ENCODE measurements around a stretch of chr1.

DNA sequence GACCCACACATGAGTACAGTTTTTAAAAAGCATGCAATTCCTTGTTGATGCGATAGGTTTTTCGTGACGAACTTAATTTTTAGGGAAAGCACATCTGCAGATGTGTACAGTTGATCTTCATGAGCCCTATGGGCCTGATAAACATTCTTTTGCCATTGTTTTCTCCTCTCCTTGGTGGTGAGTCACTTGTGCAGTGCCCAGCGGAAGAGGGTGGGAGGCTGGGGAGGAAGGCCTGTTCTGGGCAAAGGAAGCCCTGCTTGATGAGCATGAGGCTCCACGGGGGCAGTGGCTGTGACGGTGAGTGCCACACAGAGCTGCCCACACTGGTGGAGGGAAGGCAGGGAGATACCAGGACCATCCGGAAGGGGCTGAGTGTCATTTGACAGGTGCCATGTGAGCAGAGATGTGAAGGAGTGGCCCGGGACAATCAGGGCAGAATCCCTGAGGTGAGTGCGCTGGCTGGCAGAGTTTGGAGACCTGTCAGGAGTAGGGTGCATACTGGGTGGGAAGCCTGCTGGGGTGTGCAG is 5.4 kb downstream of the ARF1 start:
- PRO-cap, result no peak

GRCh38 chr1:228096592-228097500 is 6.3 kb downstream of the C1orf35 start:
- PRO-cap, result no peak

DNA sequence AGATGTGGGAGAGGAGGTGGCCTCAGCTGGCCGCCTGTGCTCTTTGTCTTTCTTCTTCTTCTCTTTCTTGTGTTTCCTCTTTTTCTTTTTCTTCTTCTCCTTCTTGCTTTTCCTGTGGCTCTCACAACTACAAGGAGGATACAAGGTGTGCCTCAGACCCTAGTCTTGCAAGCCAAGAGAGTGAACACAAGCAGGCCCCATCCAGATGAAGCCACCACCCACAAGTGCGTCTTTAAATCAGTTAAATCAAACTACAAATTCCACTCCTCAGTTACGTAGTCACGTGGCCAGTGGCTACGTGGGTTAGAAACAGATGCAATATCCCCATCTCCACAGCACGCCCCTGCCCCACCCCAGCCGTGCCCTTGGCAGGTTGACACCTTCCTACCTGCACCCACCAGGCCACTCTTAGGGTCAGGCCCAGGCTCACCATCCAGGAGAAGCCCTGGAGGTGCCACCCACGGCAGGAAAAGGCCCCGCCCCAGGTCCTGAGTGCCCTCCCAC is 1.7 kb downstream of the C1orf35 start:
- PRO-cap, result no peak

DNA sequence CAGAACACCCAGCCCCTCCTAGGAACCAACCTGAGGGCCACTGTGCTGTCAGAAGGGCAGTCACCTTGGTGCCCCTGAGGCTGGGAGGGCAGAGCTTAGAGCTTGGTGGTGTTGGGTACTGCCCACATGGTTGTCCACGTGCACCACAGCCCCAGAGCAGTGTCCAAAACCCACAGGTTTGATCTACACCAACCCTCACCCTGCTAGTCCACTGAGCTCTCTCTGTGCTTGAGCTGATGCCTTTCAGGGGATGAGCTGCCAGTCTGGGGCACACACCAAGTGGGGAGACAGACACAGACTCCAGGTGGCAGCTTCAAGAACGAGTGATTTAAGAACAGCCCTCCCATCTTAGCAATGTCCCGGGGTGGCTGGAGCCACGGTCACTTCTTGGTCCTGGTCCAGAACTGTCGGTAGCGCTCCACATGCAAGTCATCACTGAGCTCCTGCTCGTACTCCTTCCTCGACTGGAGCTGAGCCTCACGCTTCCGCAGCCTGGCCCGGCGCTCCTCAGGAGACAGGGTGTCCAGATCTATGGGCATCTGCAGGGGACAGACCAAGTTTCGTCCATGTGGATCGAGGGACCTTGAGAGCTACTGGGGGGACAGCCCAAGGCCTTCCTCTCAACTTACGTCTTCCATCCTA is 2.6 kb downstream of the MRPL55 start:
- PRO-cap, result no peak

- PRO-cap, result no peak
These were observed 906 bp downstream of the IBA57 start for GRCh38 chr1:228166369-228167050.

DNA sequence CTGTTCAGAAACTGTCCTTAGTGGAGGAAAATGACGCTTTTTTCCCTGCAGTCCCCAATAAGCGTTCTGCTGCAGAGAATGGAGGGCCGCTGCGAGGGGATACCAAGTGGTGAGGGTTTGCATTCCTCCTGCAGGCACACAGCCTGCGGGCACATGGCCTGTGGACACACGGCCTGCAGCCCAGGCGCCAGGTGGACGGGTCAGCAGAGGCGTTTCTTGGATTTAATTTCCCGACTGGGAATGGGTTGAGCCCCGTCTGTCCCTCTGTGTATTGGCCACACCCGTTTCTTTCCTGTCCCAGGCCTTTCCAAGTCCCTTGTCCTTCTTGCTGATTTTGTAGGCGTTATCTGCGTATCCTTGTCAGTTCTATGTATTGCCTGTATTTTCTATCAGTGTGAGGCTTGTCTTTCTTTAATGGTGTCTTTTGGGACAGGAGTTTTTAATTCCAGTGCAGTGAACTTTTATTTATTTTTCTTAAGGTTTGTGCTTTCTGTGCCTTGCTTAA is 15.6 kb upstream of the OBSCN start:
- PRO-cap, result no peak

DNA sequence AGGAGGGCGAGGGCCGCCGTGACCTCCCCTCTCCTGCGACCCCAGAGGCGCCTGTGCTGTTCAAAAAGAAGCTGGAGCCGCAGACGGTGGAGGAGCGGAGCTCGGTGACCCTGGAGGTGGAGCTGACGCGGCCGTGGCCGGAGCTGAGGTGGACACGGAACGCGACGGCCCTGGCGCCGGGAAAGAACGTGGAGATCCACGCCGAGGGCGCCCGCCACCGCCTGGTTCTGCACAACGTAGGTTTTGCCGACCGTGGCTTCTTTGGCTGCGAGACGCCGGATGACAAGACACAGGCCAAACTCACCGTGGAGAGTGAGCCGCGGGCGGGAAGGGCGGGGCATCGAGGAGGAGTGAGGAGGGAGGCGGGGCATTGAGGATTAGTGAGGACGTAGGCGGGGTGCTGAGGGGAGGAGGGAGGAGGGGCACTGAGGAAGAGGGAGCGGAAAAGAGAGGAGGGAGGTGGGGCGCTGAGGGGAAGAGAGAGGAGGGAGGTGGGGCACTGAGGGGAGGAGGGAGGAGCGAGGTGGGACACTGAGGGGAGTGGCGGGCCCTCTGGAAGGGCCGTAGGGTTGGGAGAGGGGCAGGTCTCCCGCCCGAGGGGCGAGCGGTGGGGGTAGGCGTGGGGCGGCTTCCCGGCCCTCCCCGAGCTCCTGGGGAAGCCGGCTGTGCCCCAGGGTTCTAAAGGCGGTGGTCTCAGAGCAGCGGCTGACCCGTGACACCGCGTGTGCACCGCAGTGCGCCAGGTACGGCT is 68.0 kb downstream of the OBSCN start:
- PRO-cap, result bidirectional peak, plus-strand start at position 507 of the sequence, minus-strand start at position 281 of the sequence

GRCh38 chr1:228303592-228304083 is 95.8 kb downstream of the OBSCN start:
- PRO-cap, result no peak

DNA sequence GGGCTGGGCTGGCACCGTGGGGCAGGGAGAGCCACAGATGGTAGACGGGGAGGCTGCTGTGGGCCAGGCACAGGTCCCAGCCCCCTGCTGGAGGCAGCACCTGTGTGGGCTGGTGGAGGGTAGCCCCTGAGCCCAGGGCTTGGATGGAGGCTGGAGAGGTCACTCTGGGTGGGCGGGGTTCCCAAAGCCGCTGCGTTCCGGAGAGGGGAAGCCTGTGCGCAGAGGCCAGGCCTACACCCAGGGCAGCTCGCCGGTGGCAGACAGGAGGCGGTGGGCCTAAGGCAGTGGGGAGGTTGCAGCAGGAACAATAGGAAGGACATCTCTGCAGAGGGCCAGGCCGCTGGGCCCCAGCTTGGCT is 53.4 kb downstream of the TRIM11 start:
- PRO-cap, result no peak

DNA sequence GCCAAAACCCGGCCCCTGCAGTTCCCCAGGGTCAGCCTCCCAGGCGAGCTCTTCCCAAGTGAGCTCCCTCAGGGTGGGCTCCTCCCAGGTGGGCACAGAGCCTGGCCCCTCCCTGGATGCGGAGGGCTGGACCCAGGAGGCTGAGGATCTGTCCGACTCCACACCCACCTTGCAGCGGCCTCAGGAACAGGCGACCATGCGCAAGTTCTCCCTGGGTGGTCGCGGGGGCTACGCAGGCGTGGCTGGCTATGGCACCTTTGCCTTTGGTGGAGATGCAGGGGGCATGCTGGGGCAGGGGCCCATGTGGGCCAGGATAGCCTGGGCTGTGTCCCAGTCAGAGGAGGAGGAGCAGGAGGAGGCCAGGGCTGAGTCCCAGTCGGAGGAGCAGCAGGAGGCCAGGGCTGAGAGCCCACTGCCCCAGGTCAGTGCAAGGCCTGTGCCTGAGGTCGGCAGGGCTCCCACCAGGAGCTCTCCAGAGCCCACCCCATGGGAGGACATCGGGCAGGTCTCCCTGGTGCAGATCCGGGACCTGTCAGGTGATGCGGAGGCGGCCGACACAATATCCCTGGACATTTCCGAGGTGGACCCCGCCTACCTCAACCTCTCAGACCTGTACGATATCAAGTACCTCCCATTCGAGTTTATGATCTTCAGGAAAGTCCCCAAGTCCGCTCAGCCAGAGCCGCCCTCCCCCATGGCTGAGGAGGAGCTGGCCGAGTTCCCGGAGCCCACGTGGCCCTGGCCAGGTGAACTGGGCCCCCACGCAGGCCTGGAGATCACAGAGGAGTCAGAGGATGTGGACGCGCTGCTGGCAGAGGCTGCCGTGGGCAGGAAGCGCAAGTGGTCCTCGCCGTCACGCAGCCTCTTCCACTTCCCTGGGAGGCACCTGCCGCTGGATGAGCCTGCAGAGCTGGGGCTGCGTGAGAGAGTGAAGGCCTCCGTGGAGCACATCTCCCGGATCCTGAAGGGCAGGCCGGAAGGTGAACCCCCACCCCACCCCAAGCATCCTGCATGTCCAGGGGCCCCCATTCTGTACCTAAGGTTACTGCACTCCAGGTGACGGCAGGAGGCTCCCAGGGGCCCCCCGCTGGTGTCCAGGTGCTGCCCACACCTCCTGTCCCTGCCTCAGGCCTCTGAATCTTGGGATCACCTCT is 34.2 kb downstream of the TRIM11 start:
- PRO-cap, result no peak

- PRO-cap, result no peak
These were observed 13.9 kb downstream of the RNF187 start for GRCh38 chr1:228500847-228501623.

DNA sequence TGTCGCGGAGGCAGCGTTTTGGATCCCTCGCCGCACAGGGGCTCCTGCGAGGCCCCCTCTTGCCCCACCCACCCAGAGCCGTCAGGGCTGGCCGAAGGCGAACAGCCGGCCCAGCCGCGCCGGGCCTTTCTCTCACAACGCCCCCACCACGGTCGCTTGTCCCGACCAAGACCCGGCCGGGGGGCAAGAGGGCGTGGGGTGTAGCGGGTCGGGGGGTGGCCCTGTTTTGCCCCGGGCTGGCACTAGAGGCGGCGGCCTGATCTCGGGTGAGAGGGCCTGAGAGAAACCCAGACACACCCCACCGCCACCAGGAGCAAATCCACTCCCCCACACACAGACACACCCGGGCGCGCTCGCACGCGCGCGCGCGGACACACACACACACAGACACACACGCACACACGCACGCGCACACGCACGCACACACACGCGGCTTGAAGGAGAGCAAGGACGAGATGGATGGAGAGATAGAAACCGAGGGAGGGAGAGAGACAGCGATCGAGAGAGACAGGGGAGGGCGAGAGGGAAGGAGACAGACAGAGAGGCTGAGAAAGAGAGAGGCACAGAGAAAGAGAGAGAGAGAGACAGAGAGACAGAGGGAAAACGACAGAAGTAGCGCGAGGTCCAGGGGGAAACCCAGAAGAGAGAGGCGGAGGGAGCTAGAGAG is 99.9 kb upstream of the RHOU start:
- PRO-cap, result no peak

DNA sequence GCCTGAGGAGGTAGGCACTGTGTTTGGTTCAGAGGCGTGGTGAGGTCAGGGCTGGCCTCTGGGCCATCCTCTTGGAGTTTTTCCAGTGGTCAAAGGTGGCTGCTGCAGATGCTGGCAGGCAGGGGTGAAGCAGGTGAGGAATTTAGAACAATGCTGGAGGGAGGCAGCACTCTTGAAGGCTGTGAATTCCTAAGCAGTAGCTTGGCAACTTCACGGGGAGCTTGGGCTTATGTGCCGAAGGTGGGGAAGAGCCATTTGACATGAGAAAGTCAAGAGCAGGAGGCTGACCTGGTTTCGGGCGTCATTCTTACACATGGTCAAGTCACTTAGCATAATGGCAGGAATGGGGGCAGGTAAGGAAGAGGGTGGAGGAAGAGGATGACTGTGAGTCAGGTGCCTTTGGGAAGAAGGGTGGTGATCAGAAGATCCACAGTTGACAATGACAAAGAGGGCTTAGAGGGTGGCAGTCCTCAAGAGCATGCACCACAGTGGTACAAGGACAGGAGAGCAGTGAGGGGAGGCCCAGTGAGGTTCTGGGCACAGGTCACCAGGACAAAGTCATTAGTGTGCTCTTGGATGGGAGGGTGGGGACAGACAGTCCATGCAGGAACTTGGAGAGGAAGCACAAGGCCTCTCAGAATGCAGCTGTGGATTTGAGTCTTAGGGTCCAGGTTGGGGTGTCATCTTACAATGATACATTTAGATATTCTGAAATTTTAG is 74.9 kb downstream of the RHOU start:
- PRO-cap, result no peak

GRCh38 chr1:228810775-228811264 is 75.5 kb downstream of the RHOU start:
- PRO-cap, result no peak

- PRO-cap, result unidirectional peak, minus-strand start at chr1:228833966
These were observed 98.5 kb downstream of the RHOU start for GRCh38 chr1:228833820-228834221.

DNA sequence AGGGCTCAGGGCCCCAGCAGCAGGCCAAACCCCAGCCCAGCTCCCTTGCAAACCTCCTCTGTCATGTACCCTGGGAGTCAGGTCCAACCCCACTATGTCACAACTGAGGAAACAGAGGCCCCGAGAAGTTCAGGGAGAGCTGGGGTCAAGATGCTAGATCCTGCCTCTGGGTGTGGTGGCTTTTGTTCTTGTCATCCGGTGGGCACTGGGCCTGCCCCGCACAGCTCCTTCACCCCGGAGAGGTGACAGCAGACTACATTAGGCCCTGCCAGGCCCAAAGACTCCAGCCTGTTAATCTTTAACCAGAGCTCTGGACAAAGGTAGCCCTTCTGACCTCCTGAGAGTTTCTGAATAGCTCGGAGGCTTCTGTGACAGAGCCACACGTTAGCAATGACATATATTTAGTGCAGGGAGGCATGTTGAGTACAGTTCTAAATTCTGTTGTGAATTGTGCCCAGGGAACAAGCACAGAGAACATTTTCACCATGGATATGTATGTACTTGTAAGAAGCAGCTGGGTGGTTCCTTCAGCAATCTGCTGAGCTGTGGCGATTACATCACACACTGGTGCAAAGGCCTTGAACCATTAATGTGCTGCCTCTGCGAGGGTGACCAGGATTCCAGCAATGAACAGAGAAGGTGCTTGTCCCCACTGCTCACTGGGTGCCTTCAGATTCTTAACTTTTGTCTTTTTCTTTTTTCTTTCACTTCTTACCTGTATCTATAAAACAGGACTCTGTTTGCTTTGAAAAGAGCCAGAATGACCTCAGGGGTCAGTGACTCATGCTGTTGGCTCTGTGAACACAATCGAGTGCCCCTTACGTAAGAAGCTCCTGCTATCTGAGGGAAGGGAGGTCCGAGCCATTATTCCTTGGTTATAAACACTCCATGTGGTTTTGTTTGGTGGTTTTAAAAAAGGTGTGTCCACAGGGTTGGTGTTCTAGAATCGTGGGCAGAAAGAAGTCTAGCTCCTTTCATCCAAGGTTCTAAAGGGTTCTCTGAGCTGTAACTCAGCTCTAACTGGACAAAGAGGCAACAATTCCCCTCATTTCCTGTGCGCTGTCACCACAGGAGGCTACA is 102.9 kb downstream of the RHOU start:
- PRO-cap, result no peak

GRCh38 chr1:228873333-228873544 is 138.0 kb downstream of the RHOU start:
- PRO-cap, result no peak

DNA sequence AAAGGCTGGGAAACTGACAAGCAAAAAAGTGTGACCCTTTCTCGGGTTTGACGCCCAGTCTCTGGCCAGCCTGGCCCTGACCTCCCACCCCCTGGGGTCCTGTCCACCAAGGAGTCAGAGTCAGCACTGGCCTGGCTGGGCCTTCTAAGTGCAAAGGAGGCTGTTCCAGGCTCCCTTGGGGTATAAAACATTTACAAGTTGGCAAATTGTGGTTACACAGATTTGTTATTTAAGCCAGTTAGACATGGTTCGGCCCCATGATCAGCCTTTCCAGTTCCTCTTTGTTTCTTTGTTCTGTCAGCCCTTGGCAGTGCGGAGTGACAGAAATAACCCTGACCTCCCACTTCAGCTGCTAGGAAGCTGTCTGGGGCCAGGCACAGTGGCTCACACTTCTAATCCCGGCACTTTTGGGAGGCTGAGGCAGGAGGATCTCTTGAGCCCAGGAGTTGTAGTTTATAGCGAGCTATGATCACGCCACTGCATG is 161.5 kb upstream of the RAB4A start:
- PRO-cap, result no peak

- PRO-cap, result no peak
These were observed 149.0 kb upstream of the RAB4A start for GRCh38 chr1:229121838-229122329.

DNA sequence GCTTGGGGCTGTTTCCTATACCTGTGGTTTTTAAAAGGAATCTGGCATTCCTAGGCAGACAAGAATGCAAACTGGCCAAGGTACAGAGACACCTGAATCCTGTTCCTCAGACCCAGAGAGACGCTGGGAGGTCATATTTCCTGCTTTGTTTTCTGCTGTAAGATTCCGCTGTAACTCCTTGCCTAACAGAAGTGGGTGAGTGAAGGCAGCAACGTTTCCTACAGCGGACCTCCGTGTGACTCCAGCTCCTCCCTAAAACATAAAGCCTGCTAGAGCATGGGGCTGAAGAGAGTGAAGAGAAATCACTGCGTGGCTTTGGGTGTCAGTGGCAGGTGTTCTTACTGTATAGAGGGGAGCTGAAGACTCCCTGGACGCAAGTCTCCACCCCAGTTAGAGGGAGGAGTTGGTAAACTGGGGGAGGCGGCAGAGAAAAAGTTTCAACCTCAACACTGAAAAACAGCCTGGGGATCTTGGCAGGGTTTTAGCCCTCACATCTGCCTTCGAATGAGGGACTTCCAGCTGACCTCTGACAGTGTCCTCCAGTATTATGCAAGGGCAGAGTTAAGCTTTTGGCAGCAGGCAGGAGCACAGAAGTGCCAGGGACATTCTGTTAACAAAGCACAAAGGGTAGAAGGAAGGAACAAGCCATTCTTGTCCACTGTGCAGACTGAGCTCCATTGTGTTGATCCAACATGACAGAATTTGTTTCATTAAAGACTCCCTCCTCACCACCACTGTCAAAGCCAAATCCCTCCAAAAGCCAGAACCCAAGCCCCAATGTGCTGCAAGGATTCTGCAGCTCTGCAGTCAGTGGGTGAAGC is 41.3 kb upstream of the RAB4A start:
- PRO-cap, result no peak

All from pulmonary artery (tissue), 1 donor.